ENCODE results near the genes OTOG and SAA1.

DNA sequence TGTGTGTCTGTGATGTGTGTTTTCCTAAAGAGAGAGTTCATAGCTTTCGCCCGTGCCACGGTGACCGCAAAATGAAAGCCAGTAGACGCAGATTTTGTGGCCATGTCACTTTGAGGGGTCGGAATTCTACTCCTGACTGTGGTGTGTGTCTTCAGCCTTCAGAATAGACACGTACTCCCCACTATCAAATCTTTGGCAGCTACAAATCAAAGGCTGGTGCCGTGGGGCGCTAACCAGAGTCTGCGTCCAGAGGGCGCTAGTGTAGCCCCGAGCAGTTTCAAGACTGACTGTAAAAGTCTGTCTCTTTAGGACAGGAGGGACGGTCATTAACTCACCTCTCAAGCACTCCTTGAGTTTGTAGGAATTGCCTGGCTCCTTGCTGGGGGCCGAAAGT is 2.5 kb upstream of the CALCA start:
- PRO-cap = no peak

DNA sequence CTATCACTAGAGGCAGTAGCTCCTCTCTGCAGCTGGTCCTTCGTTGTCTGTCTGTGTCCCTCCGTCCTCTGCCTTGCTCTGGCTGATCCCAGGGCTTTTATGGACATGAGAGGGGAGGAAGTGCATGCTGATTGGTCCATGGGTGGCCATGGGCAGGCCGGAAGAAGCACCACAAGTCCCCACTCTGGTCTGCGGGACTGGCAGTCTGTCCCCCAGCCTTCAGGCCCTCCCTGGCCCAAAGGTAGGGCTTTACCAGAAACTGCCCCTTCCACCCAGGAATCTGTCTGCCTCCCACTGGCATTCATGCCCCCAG is 38.6 kb upstream of the CALCB start:
- PRO-cap = no peak

GRCh38 chr11:15433875-15434284 is 319.2 kb downstream of the INSC start:
- PRO-cap = no peak

DNA sequence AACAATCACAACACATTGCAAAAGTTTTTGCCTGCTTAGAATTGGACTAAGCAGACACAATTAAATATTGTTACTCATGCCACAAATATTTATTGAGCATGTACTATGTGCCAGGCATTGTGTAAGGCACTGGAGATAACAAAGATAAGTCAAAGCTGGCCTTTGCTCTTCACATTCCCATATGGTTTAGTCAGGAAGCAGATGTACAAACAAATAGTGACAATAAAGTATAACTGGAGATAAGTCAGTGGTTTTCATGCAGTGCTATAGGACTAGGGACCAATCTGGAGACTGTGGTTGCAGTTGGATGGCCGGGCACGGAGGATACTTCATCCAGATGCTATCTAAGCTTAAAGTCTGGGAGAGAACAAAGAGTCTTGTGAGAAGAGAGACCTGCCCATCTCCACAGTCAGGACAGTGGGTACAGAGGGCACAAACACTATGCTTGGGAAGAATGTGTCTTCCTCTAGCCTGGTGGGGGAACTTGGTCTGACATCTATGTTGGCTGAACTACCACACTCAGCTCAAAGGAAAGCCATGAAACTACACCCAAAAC is 550.8 kb downstream of the INSC start:
- PRO-cap = no peak

- PRO-cap = no peak
Observed at GRCh38 chr11:15965216-15966331, 390.8 kb downstream of the SOX6 start.

DNA sequence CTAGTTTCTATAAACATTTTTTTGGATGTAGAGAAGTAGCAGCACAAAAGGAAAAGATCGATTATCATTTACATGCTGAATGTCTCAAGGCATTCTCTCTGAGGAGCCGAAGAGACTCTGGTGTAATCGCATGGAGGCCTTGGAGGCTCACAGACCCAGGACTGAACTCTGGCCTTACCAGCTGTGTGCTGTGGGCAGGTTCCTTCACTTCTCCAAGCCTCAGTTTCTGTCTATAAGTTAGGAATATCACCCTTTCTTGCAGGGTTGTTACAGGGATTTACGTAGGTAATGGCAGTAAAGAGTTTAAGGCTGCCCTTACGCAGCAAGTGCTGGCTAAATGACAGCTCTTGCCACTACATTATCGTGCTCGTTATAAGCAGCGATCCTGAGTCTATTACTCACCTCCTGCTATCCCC is 87.3 kb downstream of the C11orf58 start:
- PRO-cap = no peak

- PRO-cap = no peak
Observed at GRCh38 chr11:16936739-16937218, 77.4 kb downstream of the PLEKHA7 start.

DNA sequence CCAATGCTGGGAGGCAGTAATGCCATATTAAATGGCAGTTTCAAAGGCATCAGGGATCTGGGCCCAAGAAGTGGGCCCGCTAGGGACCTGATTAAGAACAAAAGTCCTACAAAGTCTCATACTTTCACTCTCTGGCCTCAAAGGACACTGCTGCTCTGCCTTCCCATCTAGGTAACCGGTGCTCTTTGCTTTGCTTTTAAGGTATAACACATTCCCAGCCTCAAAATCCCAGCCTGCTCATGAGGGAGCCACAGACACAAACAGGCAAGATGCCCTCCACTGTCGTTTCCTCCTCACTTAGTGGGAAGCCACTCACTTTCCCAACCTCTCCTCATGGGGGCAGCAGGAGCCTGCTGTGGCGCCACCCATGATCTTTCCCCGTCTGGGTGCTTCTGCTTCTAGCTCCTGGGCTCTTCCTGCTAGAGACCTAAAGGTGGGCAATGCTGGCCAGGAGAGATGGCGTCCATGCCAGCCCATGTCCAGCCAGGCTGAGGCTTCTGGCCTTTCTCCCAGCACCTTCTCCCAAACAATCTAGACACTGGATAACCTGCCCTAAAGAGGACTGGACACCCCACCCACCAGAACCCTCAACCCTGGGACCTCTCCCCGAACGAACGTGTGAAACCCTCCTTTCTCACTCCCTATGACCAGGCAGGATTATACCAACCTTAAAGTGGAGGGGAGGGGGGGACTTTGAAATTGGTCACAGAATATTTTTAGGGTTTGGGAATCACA is 68.3 kb downstream of the PLEKHA7 start:
- PRO-cap = no peak

GRCh38 chr11:16967262-16967658 is 47.0 kb downstream of the PLEKHA7 start:
- PRO-cap = no peak

GRCh38 chr11:16994218-16995217 is 19.7 kb downstream of the PLEKHA7 start:
- PRO-cap = no peak

DNA sequence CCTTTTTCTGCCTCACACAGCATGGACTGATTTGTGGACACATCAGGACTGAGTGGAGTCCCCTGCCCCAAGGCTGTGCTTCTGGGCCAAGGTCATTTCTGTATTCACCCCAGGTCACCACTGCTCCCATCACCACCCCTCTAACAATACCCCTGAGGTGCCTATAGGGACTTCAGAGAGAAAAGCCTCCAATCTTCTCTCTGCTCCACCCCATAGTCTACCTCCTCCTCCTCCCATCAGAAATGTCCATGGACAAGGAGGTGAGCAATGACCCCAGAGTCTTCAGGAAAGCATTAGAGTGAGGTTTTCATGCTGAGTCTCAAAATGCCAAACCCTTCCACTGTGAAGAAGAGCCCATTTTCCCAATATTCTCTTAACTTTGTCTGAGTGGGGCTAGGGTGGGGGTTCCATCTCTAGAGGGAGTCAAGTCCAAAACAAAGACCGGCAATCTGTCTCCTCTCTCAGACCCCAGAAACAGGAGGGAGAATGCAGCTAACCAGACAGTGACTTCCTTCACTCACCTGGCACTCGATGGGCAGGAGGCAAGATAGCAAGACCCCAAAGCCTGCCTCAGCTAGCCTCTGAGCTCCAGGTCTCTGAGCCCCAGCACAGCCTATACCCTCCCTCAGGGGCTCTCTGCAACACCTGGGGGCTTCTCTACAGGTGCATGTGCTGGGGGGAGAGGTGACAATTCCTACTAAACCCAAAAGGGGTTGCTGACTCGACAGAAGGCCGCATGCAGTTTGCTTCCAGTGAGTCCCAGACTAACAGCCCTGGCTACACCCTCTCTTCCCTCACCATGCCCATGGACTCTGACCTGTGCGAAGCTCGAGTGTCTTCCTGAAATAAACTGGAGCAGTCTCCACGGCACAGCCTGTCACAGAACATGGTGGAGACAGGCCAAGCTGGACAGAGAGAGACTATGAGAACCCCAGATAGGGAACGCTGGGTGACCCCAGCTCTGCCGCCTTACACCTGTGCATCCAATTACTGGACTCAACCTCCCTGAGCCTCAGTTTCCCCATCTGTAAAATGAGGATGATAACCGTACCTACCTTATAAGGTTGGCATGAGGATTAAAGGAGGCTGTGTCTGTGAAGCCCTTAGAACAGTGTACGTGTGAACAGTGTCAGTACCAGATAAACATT is 16.8 kb downstream of the PLEKHA7 start:
- PRO-cap = no peak

DNA sequence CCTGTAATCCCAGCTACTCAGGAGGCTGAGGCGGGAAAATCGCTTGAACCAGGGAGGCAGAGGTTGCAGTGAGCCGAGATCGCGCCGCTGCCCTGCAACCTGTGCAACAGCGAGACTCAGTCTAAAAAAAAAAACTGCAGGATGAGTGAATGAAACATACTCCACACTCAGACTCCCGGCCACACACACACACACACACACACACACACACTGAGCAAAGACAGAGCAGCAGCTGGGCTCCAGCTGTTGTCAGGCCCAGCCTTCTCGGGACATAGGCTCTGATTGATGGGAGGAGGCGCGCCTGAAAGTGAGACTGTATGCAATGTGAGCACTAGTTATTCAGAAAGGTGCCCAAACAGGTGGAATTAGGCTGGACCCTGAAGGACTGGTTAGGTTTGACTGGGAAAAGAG is 1.5 kb upstream of the PLEKHA7 start:
- PRO-cap = no peak

GRCh38 chr11:17386350-17387132 is 1.9 kb downstream of the KCNJ11 start:
- PRO-cap = no peak

DNA sequence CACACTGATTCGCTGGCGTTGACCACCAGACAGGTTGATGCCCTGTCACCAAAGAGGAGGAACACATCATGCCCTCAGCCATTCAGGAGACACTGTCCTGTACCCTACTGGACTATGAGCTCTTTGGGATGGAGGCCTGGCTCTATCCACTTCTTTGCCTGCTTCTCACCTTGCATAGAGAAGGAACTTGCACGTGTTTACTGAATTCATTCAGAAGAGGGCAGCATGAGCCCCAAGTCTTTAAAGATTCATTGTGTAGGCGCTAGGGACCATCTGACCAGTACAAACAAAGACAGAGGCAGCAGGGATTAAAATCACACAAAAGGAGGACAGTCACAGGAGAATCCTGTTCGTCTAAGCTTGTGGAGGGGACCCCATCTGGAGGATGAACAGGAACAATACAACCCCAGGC is 24.3 kb upstream of the KCNJ11 start:
- PRO-cap = no peak

GRCh38 chr11:17413305-17414072 is 25.0 kb upstream of the KCNJ11 start:
- PRO-cap = no peak

- PRO-cap = no peak
Observed at GRCh38 chr11:17524227-17524809, 19.9 kb downstream of the USH1C start.

DNA sequence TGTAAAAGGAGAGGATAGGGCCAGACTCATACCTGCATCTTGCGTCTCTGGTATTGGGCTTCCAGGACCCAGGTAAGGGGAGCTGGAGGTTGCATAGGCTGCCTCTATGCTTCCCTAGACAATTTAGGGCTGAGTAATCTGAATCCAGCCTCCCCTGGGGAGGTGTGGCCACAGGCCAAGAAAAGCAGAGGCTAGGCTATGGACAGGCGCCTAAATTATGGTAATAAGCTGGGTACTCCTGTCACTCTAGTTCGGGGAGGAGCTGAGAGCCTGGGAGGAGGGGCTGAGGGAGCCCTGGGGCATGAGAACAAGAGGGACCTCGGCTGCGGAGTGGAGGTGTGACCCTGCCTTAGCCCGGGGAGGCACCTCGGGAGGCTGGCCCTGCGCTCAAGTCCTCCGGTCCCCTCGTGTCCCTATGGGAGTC is at the start of gene OTOG:
Gene OTOG, plus strand, starts transcription at position 302 of the 424 bp plus-strand sequence.
- PRO-cap = no peak

GRCh38 chr11:17951713-17952770 is 60.8 kb downstream of the SERGEF start:
- PRO-cap = no peak

DNA sequence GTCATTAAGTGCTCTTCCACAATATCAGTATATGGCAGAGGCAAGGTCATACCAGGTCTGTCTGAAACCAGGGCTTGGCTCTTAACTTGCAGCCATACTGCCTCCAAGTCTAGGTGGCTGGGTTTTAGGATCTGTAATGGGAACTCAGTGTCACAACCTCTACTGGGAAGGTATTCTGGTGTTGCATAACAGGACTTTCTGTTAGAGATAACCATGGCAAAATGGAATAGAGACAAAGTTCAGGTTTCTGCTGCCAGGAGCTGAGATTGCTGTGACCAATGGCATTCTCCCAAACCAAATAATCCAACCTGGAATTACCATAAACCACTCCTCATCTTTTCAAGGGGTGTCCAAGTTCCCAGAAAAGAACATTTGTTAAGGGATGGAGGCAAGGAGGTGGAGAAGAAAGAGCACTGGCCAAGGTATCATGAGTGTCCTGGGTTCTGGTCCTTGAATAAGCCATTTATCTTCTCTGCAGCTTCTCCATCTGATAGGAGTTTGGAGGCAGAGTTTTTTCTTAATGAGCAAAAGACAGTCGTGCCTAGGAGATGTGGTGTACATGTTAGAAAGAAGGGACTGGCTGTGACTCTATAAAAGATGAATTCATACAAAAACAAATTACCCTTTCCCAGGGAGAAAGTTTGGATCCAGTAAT is 6.7 kb upstream of the SAA1 start:
- PRO-cap = no peak

- PRO-cap = no peak
Observed at GRCh38 chr11:18265825-18266412, at the start of gene SAA1. Gene SAA1 (plus strand): TSS chr11:18266264.